ENCODE results near the gene MSI2.

DNA sequence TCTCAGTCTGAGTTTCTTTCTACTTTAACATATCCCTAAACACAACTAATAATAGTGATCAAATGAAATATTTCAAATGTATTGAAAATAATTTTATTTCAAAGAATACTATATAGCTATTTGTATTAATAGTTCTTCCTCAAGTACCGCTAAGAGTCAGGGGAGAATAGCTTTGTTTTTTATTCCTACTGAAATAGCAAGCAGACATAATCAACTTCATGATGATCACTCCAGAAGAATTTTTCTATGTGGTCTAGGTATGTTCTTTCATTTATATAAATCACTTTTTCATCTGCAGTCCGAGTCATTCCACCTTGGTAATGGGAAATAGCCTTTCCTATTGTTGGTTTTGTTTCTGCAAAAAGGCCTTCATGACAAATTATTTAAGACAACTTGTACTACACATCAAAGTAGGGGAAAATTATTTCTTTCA, 453.7 kb upstream of the CA10 start:
- PRO-cap, result unidirectional peak, minus-strand start at position 158 of the sequence

DNA sequence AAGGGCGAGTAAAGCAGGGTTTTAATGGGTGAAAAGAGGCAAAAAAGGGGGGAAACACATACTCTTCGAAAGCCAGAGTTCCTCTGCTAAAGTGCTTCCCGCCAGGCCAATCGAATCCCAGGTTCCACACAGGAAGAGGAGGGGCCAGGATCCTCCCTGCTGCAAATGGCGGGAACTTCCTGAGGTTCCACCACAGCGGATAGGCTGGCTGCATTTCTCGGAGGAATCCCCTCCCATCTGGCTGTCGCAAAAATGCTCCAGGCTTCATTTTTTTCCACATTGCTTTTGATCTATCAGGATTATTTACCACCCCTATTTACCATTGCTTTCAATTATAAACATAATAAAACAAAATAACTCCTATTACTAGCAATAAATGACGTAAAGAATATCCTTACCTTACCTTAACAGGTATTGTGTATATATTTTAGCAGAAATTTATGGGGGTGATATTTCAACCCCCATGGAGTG, 670.2 kb upstream of the CA10 start:
- PRO-cap, result no peak

DNA sequence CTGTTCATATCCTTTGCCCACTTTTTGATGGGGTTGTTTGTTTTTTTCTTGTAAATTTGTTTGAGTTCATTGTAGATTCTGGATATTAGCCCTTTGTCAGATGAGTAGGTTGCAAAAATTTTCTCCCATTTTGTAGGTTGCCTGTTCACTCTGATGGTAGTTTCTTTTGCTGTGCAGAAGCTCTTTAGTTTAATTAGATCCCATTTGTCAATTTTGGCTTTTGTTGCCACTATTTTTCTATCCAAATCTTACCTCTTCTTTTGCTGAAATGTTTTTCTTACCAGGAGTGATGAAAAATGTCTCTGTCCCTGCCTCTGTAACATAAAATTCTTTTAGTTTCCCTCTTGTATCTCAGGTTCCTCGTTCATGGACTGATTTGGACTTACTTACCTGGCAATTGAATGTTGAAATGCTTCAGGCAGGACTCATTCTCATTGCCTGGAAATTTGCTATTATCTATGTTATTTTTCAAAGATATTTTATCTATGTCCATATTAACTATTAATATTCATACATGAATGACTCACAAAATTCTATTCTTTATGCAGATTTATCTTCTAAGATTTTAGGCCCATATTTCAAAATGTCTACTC, 321.7 kb upstream of the KIF2B start:
- PRO-cap, result no peak

DNA sequence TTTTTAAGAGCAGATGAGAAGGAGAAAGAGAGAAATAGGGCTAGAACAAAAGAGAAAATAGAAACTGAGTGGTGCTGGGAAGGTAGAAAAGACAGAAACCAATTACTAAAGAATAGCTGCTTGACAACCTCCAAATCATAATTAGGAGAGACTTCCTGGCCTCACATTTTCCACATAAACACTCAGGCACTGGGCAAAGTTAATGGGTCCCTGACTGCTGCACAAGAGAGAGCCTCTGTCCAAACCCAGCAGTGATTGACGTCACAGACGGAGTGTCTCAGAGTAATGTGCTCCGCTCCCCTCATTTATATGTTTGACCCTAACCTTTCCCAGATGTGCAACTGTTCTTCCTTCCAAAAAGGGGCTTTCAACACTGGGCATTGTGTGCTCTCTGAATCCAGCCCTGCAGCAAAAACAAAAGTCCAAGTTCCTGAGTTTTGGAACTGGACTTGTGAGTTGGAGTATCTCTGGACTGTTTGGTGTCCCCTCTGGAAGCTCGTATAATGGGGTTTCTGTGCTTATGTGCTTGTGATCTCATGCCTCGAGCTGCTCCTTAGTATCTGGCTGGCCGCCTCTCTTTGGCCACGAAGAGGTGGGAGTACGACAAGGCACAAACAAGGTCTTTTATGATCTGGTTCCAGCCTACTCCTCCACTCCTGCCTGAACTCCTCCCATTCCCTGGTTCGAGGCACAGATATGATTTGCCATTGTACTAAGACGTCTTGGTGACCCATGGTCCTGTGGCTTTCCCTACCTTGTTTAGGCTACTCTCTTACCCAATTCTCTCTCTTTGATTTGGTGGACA, 135.0 kb downstream of the TMEM100 start:
- PRO-cap, result no peak

DNA sequence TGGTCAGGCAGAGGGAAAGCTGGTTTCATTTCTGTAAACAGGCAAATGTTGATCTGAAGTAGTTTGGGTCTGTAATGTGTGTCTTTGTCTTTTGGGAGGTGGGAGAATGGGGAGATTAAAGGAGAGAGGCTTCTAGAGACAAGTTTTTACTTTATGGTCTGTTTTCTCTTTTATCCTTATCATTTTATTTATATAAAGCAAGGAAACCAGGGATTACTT, 289 bp downstream of the ANKFN1 start:
- PRO-cap, result no peak

- PRO-cap, result no peak
These were observed 3.1 kb downstream of the NOG start for GRCh38 chr17:56596338-56597228.

- PRO-cap, result bidirectional peak, plus-strand start at chr17:56834780, minus-strand start at chr17:56834674
These were observed 651 bp downstream of the DGKE start for GRCh38 chr17:56834308-56835296.

DNA sequence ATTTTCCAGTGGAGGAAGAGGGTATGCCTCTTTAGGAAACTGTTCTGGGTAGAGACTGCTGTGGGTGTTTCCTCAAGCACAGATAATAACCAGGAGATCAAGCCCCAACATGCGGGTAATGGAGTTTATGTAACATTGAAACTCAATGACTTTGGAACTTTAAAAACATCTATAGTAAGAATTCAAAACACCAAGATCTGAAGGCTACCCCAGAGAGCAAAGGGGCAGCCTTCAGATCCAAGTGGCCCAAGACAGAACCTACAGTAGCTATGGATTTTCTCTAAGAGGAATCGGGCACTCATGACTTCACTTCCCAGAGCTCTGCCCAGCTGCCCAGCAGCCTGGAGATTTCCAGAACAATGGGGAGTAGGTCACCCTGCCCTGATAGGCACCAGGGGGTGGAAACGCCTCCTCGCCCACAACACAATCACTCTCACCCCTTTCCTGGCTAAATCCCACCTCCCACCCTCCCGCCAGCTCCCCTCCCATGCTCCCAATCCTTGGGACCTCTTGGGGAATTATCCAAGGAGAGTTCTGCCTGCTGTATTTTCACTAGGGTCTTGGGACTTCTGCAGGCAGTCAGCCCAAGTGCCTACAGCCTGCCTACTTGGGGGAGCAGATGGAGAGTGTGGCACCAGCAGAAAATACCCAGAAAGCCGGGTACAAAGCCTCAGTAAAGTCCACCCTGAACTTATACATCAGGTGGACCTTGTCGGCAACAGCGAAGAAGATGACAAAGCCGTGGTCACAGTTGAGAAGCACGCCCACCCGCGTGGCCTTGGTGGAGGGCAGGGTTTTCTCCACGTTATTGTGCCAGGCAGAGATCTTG, 22.5 kb downstream of the TRIM25 start:
- PRO-cap, result no peak

- PRO-cap, result no peak
These were observed 10.8 kb downstream of the COIL start for GRCh38 chr17:56949894-56950507.

GRCh38 chr17:57107487-57108236, 22.6 kb downstream of the AKAP1 start:
- PRO-cap, result no peak

GRCh38 chr17:57255506-57255914, 813 bp upstream of the MSI2 start:
- PRO-cap, result unidirectional peak, plus-strand start at chr17:57255805

GRCh38 chr17:57256261-57257207, at the start of gene MSI2:
Gene MSI2, plus strand, starts transcription at chr17:57256523.
- PRO-cap, result bidirectional peak, plus-strand start at chr17:57256633, minus-strand start at chr17:57256314

DNA sequence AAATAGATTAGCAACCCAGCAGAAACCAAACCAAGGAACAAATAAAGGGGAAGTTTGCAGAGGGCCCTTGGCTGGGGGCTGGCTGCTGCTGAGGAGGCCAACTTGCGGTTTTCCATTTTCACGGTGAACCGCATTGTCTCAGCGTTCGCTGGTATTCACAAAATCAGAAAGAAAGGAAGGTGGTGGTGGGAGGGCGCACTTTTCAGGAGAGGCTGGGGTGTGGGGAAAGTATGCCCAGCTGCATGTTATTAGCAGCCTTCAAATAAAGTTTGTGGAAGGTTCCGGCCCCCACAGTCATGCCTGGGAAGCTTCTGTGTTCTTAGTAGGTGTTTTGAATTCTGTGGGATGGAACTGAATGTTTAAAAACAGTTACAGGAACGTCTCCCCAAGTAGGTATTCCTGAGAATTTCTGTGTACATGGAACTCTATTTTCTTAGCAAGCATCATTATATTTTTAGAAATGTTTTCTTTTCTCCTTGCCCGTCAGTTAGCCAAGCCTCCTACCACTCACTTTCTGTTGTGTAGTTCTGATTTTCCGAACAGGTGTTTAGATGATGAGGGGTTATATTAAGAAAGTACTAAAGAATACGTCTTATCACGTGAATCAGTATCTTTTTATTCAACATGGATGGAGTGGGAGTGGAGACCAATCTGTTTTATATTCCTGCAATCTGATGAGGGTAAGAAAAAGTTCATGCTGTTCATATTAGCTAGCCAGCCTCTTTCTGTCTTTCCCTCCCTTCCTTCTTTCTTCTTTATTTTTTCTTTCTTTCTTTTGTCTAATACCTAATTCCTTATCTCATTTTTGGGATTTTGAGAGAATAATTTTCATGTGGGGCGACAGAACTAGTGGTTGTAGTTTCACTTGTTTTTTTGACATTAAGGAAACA, 29.3 kb downstream of the MSI2 start:
- PRO-cap, result no peak

DNA sequence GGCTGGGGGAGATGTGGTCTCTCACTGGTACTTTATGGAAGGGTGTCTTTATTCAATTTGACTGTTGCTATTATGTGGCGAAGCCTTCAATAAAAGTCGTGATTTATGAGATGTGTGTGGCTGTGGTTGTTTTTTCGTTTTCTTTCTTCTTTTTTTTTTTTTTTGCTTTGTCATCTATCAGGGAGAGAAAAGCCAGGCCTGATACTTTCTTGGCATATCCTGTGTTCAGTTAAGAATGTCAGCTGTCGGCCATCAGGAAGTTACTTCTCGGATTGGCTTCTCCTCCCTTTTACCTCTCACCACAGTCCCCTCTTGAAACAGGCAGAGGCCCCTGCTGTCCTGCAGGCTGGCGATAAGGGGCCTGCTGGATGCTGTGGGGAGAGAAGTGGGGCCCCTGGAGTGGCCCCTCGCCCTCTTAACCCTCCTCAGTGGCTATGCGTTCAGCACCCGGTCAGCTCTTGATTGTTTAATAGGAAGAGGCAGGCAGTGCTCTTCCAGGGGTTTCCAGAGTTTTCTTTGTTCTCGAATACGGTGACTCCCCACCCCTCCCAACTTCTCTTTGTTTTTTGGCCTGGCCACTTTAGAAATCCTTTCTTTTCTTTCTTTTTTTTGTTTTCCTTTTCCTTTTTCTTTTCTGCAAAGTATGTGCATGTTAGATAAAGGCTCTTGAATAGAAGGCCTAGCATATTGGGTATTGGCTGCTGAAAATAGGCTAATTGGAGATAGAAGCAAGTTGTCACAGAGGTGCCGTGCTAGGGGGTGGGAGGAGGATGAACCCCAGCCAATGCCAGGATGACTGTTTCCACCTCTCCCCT, 123.2 kb downstream of the MSI2 start:
- PRO-cap, result no peak

DNA sequence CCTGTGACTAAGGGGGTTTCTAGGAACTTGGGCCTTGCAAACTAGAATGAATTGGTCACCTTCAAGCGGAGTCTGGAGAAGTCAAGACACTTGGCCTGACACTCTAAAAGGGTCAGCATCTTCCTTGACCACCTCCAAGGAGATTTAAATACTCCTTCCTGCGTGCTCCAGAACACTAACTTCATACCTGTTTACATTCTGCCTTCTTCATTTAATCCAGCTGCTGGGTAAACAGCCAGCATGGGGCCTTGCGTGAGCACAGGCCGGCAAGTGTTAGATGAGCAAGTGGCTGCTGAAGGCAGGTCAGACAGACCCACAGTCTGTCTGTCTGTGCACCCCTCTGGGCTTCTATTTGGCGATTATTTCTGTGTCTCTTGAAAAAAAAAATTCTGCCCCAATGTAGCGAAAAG, 153.8 kb downstream of the MSI2 start:
- PRO-cap, result no peak

- PRO-cap, result no peak
These were observed 198.9 kb downstream of the MSI2 start for GRCh38 chr17:57454843-57455995.

DNA sequence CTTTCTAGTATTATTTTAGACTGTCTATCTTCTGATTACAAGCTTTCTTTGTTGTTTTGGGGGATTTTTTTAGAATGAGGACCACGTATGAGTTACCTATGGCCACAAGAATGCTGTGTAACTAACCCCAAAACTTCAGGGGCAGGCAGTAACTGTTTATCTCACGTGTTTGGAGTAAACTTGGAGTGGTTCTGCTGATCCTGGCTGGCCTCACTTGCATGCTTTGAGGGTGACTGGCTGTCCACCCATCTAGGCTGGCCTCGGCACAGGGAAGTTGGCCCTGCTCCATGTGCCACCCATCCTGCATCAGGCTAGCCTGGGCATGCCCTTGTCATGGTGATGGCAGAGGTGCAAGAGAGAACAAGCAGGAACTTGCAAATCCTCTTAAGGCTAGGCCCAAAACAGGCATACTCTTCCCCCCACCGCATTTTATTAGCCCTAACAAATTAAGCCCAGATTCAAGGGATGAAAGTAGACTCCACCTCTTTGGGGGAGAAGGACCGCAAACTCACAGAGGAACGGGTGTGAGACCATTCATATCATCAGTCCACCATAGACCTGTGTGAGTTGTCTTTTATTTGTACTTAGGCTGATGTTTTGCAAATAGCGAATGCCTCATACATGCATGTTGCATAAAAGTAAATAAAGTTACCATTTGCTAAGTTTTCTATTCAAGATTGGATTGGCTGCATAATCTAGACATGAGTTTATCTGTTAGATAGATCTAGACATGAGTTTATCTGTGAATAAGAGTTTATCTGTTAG, 221.1 kb downstream of the CCDC182 start:
- PRO-cap, result no peak

GRCh38 chr17:57557641-57558765, 187.1 kb downstream of the CCDC182 start:
- PRO-cap, result no peak

GRCh38 chr17:57561562-57561774, 183.6 kb downstream of the CCDC182 start:
- PRO-cap, result no peak

DNA sequence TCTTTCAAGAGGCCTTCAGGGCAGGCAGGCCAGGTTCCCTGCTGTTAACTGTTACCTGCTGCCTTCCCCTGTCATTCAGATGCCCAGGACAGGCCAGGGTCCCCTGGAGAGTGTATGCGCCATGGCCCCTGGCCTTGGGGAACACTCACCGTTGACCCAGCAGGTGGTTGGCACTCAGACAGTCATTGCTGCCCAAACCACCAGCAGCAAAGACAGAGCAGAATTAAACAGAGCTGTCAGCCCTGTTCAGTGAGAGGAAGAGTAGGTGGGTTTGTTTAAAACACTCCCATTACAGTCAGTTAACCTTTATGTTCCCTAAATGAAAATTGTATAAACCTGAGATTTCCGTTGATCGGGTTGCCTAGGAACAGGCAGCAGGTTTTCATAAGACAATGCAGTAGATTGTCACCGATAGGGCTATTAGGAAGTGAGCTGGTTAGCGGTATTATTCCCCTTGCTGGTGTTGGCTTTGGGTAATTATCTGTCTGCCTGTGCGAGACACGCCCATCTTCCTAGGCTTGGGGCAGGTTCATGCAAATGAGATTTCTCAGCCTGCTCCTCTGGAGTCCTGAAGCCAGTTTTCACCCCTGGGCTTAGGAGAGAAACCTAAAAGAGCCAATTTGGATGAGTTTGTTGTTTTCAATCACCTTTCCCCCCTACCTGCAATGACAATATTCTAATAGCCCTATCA, 132.5 kb downstream of the CCDC182 start:
- PRO-cap, result no peak